H9 (cell line): ENCODE measurements around a stretch of chr12.

- PRO-cap: bidirectional peak, plus-strand start at chr12:22625598, minus-strand start at chr12:22625442; bidirectional peak, plus-strand start at chr12:22626075, minus-strand start at chr12:22625965
Observed at GRCh38 chr12:22625269-22626396, 662 bp downstream of the ETNK1 start.

- PRO-cap: no peak
Observed at GRCh38 chr12:22658643-22658965, 33.6 kb downstream of the ETNK1 start.

- PRO-cap: no peak
Observed at GRCh38 chr12:22692331-22693169, 67.6 kb downstream of the ETNK1 start.

GRCh38 chr12:23507554-23508605 is 441.6 kb downstream of the SOX5 start:
- PRO-cap: no peak

- PRO-cap: bidirectional peak, plus-strand start at chr12:23586039, minus-strand start at chr12:23585807
Observed at GRCh38 chr12:23585667-23586367, 363.7 kb downstream of the SOX5 start.

DNA sequence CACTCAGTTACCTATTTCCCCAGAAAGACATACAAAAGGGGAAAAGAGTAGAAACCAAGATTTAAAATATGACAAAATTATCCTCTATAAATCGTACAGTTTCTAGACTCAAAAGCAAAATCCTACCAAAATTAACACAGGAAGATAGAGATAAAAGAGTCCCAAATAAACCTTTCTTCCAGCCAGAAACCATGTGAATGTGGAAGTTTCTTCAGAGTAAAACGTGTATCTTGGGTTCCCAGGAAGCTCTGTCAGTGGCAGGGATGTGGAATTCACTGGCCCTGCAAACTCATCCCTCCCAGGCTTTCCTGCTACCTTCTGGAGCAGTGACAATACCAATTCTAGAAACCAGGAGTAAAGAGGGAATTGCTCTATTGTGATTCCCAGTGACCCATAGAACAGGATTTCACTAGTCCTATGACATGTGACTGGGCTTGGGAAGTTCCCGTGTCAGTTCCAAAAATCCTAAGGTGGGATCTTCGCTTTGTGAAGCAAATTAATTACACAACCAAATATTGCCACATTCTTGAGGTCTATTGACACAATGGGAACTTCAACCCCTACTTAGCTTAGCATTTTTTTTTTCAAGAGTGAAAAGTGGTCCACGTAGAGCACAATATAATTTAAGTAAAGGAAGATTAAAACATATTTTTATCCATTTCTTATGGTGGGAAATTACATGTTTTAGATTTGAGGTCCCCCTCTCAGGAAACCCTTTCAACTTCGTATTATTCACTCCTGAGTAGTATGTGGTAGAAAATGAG is 88.7 kb upstream of the SOX5 start:
- PRO-cap: no peak

GRCh38 chr12:24378308-24378758 is 428.9 kb upstream of the SOX5 start:
- PRO-cap: no peak

- PRO-cap: no peak
Observed at GRCh38 chr12:24810142-24810851, 138.6 kb downstream of the BCAT1 start.

DNA sequence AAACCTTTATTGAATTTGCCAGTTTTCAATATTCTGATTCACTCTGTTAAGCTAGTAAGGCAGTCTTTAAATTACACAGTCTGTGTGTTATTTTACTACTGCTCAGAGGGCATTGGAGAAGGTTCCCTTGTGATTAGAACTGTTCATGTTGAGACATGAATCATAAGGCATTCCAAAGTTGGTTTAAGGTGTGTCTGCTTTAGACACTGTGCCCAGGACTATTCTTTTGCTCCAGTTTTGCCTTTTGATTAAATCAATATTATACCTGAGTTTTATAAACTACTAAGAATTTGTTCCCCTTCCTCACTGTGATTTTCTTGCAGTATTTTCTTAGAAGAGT is 1.6 kb downstream of the IRAG2 start:
- PRO-cap: no peak

GRCh38 chr12:25056440-25057484 is 4.3 kb downstream of the IRAG2 start:
- PRO-cap: no peak

DNA sequence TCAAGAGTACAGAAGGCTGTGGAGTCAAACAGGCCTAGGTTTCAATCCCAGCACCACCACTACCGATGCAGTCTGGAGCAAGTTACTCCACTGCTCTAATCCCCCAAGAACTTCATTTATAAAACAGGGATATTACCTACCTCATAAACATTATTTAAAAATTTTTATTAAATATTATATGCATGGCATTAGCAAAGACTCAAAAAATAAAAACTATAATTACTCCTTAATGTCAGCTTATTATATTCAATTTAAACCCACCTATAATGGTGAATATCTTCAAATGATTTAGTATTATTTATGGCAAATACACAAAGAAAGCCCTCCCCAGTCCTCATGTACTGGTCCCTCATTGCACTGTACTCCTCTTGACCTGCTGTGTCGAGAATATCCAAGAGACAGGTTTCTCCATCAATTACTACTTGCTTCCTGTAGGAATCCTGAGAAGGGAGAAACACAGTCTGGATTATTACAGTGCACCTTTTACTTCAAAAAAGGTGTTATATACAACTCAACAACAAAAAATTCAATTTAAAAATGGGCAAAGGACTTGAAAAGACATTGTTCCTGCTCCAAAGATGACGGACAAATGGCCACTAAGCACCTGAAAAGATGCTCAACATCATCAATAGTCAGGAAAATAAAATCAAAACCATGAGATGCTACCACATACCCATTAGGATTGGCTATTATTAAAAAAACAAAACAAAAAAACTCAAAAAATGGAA is 23.6 kb downstream of the KRAS start:
- PRO-cap: no peak

DNA sequence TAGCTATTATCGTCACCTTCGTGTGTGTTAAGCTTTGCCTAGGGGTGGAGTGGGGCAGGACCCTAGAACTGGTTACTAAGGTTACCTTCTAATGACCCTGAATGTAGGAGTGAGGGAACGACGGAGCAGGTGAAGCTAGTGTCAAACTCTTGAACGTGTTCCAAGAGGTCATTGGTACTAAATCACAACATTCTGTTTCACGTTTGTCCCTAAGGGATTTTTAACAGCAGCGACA is 134.0 kb upstream of the KRAS start:
- PRO-cap: no peak

- PRO-cap: unidirectional peak, plus-strand start at chr12:25489213; bidirectional peak, plus-strand start at chr12:25489653, minus-strand start at chr12:25489438
Observed at GRCh38 chr12:25488775-25489723, 64.0 kb downstream of the LMNTD1 start.

DNA sequence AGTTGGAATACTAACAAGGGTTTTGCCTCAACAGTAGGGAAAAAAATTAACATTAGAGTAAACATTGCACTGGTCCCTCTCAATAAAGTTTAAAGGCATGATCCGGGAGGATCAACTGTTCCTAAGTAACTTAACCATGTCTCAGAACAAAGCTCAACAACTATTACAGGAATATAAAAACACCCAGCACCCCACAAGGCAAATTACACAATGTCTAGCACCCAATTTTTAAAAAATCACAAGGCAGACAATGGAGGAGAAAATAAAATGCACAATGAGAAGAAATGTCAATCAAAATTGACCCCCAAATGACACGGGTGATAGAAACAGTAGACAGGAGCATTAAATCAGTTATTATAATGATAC is 201.1 kb upstream of the RASSF8 start:
- PRO-cap: no peak

DNA sequence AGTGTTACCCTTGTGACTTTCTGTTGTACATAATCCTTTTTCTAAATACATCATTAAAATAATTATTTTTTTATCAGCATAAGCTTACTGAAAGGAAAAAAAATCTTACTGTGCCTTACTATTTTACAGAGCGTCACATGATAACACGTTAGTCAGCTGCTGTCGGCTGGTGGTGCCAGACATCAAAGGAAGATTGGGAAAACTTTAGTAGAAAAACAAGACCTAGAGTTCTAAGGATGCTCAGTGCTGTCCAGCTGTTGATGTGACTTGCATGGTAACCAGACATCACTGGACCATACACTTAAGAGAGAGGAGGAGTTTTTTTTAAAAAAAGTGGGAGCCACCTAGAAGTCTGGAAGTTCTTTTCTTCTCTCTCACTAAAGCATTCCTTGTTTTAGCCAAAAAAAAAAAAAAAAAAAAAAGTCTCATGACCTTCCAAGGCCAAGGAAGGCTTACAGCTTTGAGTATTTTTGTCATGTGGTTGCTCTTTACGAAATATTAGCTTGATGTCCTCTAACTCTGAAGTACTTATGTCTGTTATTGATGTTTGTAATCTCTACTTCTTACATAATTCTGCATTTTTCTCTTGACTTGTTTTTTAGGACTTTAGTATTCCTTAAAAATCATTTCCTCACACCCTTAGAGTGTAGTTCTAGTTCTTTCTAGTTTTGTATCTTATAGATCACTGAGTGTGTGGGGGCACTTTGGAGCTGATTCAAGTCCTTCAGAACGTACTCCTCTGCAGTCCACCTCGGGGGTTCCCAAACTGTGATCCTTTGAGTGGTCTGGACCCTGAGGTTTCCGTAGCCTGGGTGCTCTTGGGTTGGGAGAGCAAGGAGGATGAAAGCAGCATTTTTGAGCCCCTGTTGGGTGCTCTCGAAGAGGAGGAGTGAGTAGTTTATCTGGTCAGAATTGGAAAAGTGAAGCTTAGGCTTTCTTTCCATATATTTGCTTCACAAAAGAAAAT is 4.7 kb downstream of the RASSF8 start:
- PRO-cap: no peak

GRCh38 chr12:25975191-25975969 is 16.9 kb downstream of the RASSF8 start:
- PRO-cap: no peak

GRCh38 chr12:26185443-26186045 is 9.8 kb upstream of the SSPN start:
- PRO-cap: no peak

DNA sequence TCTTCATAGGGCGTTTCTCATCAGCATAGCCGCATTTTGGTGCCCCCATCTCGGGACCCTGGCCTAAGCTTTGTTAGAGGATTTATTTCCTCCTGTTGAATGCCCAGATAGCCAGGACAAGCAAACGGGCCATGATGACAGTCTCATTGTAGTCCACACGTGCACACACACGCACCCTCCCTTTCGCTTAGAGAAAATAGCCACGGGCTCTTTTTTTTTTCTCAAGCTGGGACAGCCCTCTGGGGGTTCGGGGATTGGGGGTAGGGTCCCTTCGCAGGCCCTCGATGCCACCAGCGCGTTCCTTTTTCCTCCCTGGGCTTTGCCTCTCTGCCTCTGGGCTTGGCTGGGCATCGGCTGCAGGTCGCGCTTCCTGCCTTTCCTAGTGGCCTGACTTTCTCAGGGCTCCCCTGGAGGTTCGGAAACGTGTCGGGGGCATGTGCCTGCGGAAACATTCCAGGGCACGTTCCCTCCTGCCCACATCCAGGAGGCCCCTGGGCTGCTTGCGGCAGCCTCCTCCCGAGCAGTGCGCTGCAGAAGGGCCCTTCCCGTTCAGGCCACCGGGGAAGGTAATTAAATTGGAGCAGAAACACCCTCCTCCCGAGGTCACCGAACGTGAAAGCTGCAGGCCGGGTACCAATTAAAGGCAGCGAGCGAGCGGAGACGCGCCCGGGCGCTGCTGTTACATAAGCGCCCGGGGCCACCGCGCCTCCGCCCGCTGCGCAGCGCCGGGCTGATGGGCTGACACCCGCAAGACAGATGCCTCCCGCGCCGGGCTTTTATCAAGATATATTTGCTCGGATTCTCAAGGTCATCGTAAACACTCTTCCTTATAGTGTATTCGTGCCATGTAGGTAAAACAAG is 31.1 kb downstream of the SSPN start:
- PRO-cap: no peak

- PRO-cap: no peak
Observed at GRCh38 chr12:26271732-26272375, 76.5 kb downstream of the SSPN start.

GRCh38 chr12:26287474-26287884 is 92.1 kb downstream of the SSPN start:
- PRO-cap: no peak